SK-MEL-5 (cell line): ENCODE measurements around a stretch of chr13.

DNA sequence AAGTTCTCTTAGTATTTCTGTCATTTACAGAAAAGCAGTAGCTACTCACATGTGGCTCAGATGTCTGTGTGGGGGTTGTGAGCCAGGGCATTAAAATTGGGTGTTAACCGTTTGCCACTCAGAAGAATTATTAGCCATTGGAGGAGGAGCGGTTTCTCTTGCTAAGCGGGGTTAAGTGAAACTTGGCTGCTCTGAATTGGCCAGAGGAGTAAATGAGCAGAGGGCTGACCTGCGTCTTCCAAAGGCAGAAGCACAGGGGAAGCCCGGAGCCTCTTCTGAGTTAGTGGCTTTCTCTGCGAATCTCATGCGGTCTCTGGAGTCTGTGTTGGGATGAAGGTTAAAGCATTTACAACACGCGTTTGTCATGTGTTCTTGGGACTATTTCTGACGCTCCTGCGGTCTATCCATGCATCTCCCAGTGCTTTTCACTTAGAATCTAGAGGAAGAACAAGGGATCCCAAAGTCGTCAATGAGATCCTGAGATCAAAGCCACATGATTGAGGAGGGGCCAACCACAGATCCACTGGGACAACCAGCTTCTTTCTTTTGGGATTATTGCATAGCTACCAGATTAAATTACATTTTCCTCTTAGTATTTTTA is 132.6 kb upstream of the MYO16 start:
RAMPAGE:
- cytosol, long total RNA: no peak
- long total RNA: no peak
- nucleus, long total RNA: no peak

GRCh38 chr13:108587337-108587536 is 42.2 kb upstream of the MYO16 start:
RAMPAGE:
- cytosol, long total RNA: no peak
- long total RNA: no peak
- nucleus, long total RNA: no peak

RAMPAGE:
- cytosol, long total RNA: no peak
- long total RNA: no peak
- nucleus, long total RNA: no peak
Measured at GRCh38 chr13:108916849-108917241, 287.4 kb downstream of the MYO16 start.

GRCh38 chr13:109243525-109244378 is 542.6 kb downstream of the IRS2 start:
RAMPAGE:
- cytosol, long total RNA: no peak
- long total RNA: no peak
- nucleus, long total RNA: no peak

GRCh38 chr13:109309858-109310612 is 476.3 kb downstream of the IRS2 start:
RAMPAGE:
- cytosol, long total RNA: no peak
- long total RNA: no peak
- nucleus, long total RNA: no peak

RAMPAGE:
- cytosol, long total RNA: no peak
- long total RNA: no peak
- nucleus, long total RNA: no peak
Measured at GRCh38 chr13:109656132-109656686, 130.2 kb downstream of the IRS2 start.

GRCh38 chr13:109725925-109726454 is 60.4 kb downstream of the IRS2 start:
RAMPAGE:
- cytosol, long total RNA: no peak
- long total RNA: no peak
- nucleus, long total RNA: no peak

DNA sequence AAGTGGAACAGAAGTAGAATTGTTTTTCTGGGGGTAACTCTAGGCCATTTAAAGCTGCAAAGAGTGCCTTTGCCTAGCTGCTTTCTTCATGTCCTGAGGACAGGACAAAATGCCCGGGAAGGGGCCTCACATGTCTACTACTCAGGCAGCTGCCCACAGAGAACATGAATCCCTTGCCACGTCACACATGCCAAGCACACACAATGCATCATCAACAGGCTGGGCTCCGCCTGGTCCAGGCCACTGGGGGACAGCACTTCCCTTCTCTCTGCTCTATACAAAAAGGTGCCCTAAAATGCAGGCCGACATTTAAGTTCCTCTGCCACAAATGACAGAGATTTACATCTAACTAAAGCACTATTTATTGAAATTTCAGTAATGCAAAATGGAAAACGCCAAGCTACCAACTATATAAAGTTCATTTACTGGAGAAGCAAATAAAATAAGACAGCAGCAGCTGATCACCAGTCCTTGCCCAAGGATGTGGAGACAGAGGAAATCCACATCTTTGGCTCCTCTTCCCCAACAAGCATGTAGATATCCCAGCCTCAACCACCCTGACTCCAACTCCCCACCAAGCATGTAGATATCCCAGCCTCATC is 21.4 kb downstream of the IRS2 start:
RAMPAGE:
- cytosol, long total RNA: no peak
- long total RNA: no peak
- nucleus, long total RNA: no peak

RAMPAGE:
- cytosol, long total RNA: no peak
- long total RNA: no peak
- nucleus, long total RNA: no peak
Measured at GRCh38 chr13:109769858-109770484, 16.4 kb downstream of the IRS2 start.

DNA sequence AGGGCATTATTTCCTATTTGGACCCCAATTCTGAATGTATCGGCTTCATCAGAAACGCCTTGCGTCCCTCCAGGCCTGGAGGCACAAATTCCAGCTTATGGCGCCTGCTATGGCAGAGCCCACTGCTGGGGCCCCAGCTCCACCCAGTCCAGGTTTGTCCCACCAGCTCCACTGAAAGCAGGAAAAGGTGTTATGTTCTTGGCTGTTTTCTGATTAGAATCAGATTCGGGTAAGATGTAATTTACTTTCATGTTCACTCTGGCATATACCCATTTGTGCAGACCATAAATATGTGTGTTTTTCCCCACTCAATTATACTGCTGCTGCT is 6.5 kb downstream of the IRS2 start:
RAMPAGE:
- cytosol, long total RNA: no peak
- long total RNA: no peak
- nucleus, long total RNA: no peak

GRCh38 chr13:109783883-109784611 is 2.3 kb downstream of the IRS2 start:
RAMPAGE:
- cytosol, long total RNA: no peak
- long total RNA: no peak
- nucleus, long total RNA: no peak

DNA sequence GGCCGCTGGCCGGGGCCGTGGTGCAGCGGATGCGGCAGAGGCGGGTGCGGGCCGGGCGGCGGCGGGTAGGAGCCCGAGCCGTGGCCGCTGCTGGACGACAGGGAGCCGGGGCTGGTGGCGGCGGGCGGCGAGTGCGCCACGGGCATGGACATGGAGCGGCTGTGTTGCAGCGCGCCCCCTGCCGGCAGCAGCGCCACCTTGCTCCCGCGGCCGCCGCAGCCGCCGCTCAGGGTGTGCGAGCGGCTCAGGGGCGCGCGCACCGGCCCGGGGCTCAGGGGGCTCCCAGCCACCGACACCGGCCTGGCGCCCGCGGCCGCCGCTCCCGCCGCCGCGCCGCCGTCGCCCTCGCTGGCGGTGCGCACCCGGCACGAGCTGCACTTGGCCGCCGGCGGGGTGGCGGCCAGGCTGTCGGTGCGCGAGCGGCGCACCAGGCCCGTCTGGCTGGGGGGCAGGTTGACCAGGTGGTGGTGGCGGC is 1.7 kb downstream of the IRS2 start:
RAMPAGE:
- cytosol, long total RNA: no peak
- long total RNA: no peak
- nucleus, long total RNA: no peak

GRCh38 chr13:109786719-109787133 is 343 bp upstream of the IRS2 start:
RAMPAGE:
- cytosol, long total RNA: no peak
- long total RNA: no peak
- nucleus, long total RNA: no peak

DNA sequence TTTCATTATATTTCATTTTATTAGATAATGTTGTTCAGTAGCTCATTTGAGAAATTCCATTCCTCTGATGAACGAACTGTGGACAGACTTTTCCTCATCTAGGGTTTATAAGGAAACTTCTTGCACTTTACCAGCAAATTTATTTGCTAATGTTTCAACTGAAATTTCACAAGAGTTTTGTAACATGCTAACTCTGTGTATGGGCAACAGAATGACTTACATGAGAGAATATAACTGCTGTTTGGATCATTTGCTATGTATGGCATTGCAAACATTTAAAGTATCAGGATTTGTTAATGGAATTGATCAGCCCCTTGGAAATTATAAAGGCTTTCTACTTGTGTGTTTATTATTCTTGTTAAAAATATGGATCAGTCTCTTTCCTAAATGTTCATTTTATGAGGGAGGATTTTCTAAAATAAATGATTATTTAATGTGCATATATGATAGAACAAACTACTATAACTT is 3.8 kb upstream of the IRS2 start:
RAMPAGE:
- cytosol, long total RNA: no peak
- long total RNA: no peak
- nucleus, long total RNA: no peak

RAMPAGE:
- cytosol, long total RNA: no peak
- long total RNA: no peak
- nucleus, long total RNA: no peak
Measured at GRCh38 chr13:109791155-109791771, 4.9 kb upstream of the IRS2 start.

DNA sequence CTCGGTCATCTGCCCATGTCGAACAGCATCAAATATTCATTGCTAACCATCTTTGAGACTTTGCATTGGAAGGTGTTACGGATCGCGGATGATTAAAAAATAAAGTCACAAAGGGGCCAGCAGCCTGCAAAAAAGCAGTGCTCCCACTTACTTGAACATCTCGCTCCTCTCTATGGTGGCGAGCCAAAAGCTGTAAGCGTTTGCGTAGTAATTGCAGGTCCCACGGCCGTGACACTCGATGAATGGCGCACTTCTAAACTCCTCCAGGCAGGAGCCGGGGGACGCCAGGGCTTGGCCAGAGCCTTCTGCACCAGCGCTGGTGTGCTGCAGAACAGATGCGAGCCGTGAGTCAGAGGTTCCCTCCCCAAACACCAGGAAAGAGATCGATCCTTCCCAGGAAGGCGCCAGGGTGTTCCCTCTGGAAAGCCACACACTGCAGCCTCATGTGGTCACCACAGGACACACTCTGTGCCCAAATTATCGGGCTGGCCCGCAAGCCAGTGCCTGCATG is 154.7 kb downstream of the COL4A1 start:
RAMPAGE:
- cytosol, long total RNA: no peak
- long total RNA: no peak
- nucleus, long total RNA: no peak

DNA sequence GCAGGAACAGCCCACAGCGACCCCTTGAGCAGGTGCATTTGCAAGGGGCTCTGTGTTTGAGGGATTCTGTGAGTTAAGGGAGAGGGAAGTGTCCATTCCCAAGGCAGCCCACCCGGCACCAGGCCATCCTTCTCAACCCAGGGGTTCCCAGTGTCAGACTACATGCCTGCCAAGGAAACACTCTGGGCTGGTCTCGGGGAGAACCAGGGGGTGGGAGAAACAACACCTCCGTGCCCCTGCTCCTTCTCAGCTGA is 135.2 kb downstream of the COL4A1 start:
RAMPAGE:
- cytosol, long total RNA: no peak
- long total RNA: no peak
- nucleus, long total RNA: no peak

DNA sequence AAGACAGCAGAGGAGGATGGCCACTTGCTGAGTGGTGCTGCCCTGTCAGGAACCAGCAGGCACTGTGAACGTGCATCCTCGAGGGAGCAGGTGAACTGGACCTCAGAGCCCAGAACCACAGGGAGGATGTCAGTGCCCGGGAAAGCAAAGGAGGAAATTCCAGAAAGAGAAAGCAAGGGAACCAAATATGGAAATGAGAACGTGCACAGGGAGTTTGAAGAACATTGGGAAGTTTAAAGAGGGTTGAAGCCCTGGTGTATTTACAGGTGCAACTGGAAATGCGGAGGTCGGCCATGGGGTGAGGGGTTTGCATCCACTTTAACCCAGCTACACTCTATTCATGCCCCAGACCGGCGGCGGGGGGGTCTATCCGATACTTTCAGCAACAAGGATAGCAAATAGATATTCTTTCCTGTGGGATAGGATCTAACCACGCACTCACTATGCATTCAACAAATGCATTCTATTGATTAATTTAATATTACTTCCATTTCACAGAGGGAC is 50.5 kb downstream of the COL4A1 start:
RAMPAGE:
- cytosol, long total RNA: no peak
- long total RNA: no peak
- nucleus, long total RNA: no peak

DNA sequence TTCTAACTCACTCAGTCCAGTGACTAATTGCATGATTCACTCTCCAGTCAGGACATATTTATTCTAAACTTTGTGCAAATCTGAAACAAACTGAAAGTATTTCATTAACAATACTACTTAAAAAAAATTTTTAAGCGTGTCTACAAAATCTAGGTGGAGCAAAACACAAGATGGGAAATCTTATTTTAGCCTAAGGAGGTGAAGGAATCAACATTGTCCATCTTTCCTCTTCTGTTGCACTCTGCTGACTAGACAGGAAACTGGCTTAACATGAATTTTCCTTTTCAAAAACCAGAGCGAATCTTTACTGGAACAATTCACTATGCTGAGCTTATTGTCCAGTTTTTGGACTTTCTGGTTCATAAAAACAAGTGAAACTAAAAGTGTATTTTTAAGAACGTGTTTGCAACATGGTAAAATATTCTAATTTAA is 47.7 kb downstream of the COL4A1 start:
RAMPAGE:
- cytosol, long total RNA: no peak
- long total RNA: no peak
- nucleus, long total RNA: no peak

DNA sequence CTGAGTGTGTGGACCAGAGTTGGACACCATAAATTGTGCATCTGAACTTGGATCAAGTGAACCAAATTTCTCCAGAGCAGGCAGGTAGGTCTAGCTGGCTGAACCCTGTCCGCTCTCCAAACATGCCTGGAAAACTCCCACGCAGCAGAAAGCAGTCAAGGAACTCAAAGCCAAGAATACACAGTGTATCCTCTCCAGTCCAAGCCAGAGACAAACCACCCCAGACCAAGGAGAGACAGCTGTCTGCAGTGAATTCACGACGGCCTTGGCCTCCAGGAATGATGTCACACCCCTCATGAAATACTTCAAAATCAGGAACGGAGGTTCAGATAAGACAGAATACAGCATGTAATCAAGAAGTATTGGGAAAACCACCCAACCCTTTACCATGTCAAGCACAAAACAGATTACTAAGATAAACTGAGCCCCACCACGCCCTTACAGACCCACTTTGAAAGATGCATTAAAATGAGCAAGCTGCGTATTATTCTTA is 44.0 kb downstream of the COL4A1 start:
RAMPAGE:
- cytosol, long total RNA: no peak
- long total RNA: no peak
- nucleus, long total RNA: no peak